Sternocleidomastoid (tissue), 1 donor: ENCODE data around the gene PSMA7.

GRCh38 chr20:59938584-59939615 lies 1.2 kb downstream of the PPP1R3D start:
- PRO-cap: no peak

DNA sequence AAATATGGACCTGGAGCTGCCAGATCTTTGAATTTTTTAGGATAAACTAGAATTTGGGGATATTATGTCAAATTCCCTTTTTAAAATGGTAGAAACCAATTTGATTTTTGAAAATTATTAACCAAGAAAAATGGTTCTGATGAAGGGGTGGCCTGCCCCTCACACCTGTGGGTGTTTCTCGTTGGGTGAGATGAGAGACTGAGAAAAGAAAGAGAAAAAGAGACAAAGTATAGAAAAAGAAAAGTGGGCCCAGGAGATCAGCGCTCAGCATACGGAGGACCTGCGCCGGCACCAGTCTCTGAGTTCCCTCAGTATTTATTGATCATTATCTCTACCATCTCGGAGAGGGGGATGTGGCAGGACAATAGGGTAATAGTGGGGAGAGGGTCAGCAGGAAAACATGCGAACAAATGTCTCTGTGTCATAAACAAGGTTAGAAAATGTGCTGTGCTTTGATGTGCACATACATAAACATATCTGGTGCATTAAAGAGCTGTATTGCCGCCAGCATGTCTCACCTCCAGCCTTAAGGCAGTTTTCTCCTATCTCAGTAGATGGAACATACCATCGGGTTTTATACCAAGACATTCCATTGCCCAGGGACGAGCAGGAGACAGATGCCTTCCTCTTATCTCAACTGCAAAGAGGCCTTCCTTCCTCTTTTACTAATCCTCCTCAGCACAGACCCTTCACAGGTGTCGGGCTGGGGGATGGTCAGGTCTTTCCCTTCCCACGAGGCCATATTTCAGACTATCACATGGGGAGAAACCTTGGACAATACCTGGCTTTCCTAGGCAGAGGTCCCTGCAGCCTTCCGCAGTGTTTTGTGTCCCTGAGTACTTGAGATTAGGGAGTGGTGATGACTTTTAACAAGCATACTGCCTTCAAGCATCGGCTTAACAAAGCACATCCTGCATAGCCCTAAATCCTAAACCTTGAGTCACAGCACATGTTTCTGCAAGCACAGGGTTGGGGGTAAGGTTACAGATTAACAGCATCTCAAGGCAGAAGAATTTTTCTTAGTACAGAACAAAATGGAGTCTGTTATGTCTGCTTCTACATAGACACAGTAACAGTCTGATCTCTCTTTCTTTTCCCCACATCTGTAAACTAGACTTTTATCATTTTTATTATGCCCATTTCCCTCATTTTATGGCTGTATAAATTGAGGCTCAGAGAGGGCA lies 83.2 kb downstream of the CDH26 start:
- PRO-cap: no peak

- PRO-cap: no peak
Observed at GRCh38 chr20:61253613-61254625, 1.9 kb downstream of the CDH4 start.

- PRO-cap: no peak
Observed at GRCh38 chr20:62142001-62142766, 1.0 kb downstream of the PSMA7 start.

DNA sequence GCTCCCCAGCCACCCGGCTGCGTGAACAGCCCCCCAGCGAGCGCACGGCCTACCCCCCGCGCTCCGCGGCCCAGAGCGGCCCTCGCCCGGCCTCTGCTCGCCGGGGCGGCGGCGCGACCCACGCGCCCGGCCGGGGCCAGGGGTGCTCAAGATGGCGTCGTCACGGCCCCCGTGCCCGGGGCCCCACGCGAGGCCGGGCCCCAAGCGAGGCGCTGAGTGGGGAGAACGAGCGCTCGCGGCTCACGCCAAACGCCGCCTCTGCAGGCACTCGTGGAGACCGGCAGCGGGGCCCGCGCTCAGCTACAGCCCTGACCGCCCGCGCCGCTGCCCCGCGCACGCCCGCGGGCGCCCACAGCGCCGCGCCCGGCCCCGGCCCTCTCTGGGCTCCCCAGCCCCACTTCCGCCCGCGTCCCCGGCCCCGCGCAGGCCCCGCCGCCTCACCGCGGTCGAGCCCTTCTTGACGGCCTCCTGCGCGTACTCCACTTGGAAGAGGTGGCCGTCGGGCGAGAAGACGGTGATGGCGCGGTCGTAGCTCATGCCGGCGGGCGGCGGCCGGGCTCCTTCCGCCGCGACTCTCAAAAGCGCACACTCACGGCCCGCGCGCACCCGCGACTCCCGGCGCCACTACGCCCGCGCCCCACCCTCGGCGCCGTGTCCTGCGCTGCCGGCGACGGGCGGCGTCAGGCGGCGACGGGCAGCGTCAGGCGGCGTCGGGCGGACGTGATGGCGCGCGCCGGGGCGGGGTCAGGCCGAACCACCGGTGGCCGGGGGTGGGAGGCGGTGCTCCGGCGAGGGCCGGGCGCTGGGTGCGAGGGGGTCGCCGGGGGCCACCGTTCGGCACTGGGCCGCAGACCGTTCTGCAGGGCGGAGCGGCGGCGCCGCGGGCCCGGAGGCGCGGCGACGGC lies at the start of gene PSMA7:
TSS of gene PSMA7 (minus strand) at position 628 of the 905 bp plus-strand sequence.
- PRO-cap: unidirectional peak, minus-strand start at position 381 of the sequence; bidirectional peak, plus-strand start outside the sequence, minus-strand start at position 577 of the sequence

GRCh38 chr20:62195605-62196053 lies 12.8 kb downstream of the MTG2 start:
- PRO-cap: no peak

- PRO-cap: no peak
Observed at GRCh38 chr20:62274430-62275110, 28.2 kb upstream of the ADRM1 start.

GRCh38 chr20:62283230-62283639 lies 19.6 kb upstream of the ADRM1 start:
- PRO-cap: no peak

DNA sequence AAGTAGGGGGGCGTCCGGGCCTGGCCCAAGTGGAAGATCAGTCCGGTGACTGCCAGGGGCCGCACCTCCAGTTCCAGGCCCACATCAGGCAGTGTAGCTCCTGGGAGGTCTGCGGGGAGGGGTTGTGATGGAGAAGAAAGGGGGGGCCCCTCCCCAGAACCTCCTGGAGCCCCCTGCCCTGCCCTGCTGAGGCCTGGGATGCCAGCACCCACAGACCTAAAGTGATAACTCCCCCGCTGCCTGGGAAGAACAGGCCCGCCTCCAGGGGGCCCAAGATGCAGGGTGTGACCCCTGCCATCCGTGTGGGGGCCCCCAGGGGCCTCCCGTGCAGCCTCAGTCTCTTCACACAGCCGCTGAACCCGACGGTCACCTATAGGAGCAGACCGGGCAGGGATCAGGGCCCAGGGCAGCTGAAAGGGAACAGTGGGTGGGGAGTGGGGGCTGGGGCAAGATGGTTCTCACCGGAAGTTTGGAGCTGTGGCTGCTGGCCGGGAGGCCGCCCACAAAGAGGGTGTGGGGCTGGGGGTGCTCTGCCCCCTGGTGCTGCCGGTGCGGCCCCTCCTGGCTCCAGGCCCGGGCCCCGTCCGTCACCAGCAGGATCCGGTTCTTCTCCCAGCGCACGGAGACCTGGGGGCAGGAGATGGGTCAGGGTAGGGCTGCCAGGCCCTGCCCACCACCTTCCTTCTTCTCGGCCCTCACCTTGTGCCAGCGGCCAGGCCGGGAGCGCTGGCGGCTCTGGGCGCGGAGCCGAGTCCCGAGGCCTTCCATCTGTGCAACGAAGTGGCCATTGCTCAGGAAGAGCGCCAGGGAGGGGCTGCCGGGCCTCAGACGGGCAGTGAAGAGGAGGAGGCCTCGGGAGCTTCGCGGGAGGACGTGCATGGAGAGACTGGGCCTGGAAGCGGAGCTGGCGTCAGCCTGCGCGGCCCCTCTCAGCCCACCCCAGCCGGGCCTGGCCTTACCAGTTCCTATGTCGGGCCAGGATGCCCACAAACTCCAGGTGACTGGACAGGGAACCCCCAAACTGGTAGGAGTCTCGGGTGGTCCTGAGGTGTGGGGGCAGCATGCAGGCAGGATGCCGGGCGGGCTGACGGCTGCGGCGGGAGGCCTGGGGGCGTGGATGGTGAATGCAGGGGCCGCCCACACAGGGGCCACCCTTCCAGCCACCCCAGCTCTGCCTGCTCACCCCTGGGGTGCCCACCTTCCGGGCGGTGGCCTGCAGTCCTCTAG lies 7.8 kb downstream of the ADRM1 start:
- PRO-cap: no peak

DNA sequence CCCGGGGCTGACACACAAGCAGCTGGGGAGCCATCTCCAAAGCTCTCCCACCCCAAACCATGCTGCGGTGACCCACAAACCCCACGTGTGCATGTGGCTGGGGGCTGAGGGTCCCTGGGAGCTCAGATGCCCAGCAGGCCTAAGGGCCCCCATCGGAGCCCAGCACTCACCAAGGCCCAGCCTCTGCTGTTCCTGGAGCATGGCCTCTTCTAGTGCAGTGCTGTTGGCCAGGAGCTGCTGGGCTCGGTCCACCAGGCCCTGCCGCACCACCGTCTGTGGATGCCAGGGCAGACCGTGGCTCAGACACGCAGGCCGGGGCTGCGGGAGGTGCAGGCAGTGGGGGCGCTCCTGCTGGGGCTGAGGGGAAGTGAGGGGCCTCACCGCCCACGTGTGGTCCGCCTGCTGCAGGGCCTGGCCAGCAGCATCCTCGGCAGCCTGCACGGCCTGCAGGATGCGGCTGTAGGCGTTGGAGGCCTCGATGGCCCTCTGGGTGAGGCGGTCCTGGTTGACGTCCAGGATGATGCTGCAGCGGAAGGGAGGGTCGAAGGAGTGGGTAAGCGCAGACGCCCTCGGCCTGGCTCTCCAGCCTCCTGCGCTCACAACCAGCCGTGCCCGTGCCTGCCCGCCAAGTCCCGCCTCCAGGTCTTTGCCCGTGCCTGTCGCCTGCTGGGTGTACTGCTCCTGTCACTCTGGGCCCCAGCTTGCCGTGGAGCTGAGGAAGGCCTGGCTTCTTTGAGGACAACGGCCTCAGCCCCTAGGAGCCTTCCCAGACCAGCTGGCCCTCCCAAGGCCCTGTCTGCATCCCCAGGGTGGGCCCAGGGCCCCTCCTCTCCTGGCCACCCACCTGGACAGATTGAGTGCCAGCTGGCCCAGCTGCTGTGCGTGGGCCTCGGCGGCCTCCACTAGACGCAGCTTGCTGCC lies 14.0 kb downstream of the ADRM1 start:
- PRO-cap: no peak

- PRO-cap: no peak
Observed at GRCh38 chr20:62360685-62361695, 6.1 kb downstream of the LAMA5 start.

DNA sequence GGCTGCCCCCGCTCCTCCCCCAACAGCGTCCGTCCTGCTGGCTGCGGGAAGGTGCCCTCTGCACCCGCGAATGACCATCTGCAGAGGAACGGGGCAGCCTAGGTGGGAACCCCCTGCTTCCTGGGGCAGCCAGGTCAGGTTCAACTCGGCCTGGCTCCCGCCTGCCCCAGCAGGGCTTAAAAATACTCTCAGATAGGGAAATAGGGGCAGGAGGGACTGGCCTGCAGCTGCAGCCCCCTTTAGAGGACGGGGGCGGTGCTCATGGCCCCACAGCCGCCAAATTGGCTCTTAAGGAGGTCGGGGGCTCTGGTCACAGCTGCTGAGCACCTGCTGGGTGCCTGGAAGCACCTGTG lies 555 bp upstream of the LAMA5 start:
- PRO-cap: no peak

DNA sequence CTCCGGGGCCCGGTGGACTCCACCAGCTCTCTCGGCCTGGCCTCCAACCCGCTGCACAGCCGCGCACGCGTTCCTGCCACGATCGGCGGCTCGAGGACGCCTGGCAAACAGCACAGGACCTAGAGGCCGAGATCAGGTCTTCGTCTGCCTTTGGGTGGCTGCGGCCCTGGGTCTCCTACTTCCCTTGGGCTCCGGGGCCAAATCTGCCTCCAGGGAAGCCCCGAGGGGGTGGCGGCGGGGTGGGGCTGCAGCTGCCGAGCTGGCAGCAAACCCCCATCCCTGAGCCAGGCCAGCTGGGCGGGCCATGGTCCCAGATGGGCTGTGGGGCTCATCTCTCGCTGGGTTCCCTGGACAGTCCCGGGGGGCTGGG lies 917 bp upstream of the LAMA5 start:
- PRO-cap: no peak

GRCh38 chr20:62373788-62374205 lies 6.7 kb upstream of the LAMA5 start:
- PRO-cap: no peak

- PRO-cap: no peak
Observed at GRCh38 chr20:62413142-62413751, 6.2 kb upstream of the CABLES2 start.

DNA sequence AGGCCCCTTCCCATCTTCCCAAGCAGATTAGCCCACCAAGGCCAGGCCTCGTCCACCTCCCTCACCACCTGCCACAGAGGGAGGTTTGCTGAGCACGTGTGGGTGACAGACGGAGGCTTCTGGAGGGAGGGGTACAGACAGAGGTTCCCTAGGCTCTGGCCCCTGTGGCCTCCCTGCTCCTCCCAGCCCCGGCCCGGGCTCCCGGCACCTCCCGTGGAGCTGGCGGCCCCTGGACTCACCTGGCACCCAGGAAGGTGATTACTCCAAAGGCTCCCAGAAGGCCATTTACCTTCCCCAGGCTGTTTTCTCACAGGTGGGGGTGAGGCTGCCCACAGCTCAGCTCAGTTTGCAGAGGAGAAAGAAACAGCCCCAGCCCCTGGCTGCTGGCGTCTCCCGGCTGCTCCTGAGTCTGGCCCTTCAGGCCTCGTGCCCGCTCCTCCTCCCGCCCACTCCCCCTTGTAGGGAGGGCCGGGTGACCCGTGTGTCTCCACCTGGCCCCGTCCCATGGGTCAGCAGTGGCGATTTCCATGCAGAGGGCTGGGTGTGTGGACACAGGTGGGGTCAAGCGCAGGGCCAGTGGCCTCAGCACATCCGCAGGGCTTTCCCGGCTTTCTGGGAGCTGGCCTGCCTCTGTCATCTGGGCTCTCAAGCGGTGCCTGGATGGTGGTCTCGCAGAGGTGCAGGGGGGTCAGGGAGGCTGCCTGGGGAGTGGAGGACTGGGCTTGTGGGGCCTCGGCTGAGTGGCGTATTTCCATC lies 20.0 kb upstream of the GATA5 start:
- PRO-cap: no peak

DNA sequence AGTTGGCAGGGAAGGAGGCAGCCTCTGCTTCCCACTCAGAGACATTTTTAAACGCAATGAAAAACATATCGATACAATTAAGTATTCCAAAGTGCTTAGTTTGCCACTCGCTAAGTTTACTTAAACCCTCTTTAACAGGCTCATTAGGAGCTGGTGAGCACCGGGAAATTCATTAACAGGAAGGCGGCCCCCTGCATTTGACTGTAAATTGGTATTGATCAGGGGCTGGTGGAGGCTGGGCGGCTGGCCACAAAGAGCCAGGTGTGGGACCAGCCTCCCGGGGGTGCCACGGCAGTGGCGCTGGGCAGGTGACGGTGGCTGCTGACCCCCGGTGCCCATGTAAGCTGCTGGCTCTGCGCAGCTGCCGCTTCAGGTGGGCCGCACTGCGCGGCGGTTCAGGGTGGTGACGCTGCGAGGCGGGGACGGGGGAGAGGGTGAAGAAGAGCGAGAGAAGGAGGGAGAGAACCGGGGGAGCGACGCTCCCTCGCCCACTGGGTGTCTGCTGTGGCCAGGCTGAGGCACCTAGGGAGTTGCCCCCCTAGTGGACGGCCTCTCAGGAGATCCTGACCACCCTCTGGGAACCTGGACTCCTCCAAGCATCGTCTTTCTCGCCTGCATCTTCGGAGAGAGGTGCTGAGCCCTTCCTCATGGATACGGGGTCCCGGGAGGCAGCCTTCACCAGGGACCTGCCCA lies 77.3 kb upstream of the GATA5 start:
- PRO-cap: no peak

DNA sequence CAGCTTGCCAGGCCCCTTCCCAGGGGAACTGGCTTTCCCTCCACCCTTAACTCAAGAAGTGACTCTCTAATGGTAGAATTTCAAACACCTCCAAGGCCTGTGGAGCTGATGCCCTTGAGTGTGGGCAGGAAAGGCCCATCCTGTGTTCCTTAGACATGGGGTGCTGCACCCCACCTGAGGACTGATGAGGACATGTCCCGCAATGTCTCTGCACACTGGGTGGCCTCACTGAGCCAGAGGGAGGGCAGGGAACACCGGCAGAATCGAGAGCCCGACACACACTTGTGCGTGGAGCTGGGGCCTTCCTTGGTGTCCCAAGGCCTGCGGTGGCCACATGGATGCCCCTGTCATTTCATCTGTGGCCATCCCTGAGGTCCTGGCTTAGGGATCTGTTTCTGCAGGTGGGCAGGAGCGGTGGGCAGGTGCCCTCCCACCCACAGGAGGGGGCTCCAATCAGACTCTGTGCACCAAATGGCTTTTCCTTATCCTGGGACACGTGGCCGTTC lies 82.8 kb upstream of the SLCO4A1 start:
- PRO-cap: no peak

GRCh38 chr20:62570043-62570396 lies 72.3 kb upstream of the SLCO4A1 start:
- PRO-cap: no peak

DNA sequence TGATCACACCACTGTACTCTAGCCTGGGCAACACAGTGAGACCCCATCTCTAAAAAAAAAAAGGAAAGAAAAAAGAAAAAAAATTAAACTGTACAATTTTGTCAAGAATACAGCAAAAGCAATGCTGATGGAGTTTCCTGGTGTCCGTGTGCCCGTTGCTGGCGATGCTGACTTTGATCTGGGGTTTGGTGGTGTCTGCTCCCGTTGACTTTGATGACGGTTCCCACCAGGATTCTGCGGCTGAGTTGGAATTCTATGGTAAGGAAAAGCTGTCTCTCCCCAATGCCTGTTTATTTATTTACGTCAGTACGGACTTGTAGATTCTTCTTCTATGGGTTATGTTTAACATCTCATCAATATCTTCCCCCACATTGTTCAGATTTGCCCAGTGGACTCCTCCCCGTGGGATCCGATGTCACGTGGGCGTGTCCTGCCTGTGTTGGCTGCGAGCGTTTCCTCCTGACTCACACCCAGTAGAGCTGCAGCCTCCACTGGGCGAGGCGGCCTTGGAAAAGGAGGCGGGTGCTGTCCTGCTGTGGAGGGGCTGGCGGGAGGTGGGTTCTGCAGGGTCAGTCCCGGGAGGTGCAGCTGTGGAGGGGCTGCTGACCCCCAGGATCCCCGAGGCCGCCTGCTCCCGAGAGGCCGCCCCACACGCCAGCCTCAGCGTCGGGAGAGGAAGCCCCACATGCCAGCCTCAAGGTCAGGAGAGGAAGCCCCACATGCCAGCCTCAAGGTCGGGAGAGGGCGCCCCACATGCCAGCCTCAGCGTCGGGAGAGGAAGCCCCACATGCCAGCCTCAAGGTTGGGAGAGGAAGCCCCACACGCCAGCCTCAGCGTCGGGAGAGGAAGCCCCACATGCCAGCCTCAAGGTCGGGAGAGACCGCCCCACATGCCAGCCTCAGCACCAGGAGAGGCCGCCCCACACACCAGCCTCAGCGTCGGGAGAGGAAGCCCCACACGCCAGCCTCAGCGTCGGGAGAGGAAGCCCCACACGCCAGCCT lies 46.7 kb upstream of the SLCO4A1 start:
- PRO-cap: unidirectional peak, plus-strand start at position 491 of the sequence; unidirectional peak, plus-strand start at position 572 of the sequence